Camera-type eye (tissue), 1 donor: ENCODE measurements around the genes KRTAP10-10 and KRTAP12-1.

GRCh38 chr21:43984938-43985918, 26.9 kb upstream of the TRAPPC10 start:
- RAMPAGE, long total RNA, result no peak

GRCh38 chr21:44077177-44078340, 29.6 kb upstream of the PWP2 start:
- RAMPAGE, long total RNA, result no peak

- RAMPAGE, long total RNA, result no peak
Observed at GRCh38 chr21:44174971-44175550, 41.6 kb downstream of the GATD3 start.

DNA sequence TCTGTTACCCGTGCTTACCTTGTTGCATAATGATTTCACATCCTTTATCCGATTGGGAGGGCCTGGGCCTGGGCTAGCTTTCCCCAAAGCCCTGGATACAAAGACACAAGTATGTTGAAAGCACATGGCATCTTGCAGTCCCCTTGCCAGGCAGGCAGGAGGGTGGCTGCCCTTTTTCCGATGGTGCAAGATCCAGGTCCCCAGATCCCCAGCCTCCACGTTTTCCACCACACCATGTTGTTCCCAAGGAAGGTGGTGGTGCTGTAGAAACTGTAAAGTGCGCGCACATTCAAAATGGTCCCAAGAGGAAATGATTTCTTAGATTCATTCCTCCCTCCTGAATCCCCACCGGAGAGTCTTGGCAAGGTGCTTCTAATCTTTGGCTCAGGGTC, 706 bp downstream of the TRPM2 start:
- RAMPAGE, long total RNA, result no peak

GRCh38 chr21:44358707-44359261, 5.4 kb downstream of the TRPM2 start:
- RAMPAGE, long total RNA, result no peak

DNA sequence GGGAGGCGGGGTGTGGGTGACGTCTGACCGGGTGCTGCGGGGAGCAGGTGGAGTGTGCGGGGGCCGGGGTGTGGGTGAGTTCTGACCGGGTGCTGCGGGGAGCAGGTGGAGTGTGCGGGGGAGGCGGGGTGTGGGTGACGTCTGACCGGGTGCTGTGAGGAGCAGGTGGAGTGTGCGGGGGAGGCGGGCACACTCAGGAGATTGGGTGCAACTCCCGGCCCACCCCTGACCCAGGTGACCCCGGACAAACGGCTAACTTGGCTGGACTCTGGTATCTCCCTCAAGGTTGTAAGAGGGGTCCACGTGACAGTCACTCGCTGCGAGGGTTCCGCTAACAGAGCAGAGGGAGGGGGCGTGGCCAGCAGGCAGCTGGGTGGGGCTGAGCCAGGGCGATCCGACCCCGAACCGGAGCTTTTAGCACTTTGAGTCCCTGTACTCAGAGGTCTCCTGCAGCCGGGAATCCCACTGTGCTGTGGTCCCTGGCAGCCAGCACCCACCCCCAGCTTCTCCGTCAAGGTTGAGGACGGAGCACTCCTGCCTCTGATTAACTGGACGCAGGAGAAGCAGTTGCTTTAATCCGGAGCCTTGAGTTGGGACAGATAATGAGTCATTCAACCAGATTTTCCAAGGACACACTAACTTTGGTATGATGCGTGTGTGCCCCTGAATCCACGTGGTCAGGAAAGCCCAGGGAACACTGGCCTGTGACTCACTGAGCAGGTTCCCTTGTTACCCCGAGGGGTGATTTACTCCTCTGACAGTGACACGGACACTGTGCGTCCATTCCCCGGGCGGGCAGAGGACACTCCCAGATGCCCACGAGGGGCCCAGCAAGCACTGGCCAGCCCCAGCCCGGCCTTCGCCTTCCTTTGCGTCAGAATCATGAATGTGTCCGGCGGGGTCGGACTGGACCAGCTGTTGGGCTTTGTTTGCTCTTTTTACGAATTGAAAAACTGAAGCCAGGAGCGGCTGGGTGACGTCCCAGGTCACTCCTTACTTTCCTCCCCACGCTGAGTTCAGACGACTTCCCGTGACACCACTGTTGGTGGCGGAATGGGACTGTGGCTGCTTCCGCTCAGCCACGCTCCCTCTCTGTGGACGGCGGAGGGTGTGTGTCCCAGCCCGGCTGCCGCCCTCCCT, 16.8 kb downstream of the TRPM2 start:
- RAMPAGE, long total RNA, result no peak

- RAMPAGE, long total RNA, result no peak
Observed at GRCh38 chr21:44428221-44428530, 27.1 kb upstream of the LRRC3 start.

DNA sequence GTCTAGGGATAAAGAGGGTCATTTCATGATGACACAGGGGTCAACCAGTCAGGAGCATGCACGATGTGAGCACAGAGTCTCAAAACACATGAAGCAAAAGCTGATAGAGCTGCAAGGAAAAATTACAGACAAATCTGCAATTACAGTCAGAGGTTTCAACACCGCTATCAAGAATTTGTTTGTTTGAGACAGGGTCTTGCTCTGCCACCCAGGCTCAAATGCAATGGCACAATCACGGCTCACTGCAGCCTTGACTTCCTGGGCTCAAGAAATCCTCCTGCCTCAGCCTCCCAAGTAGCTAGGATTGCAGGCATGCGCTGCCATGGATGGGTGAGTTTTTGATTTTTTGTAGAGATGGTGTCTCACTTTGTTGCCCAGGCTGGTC, 3.4 kb upstream of the LRRC3 start:
- RAMPAGE, long total RNA, result no peak

- RAMPAGE, long total RNA, result no peak
Observed at GRCh38 chr21:44456288-44456596, 932 bp downstream of the LRRC3 start.

- RAMPAGE, long total RNA, result no peak
Observed at GRCh38 chr21:44482596-44483159, 27.4 kb downstream of the LRRC3 start.

GRCh38 chr21:44598037-44598664, 2.2 kb upstream of the KRTAP10-7 start:
- RAMPAGE, long total RNA, result no peak

GRCh38 chr21:44637062-44637407, at the start of gene KRTAP10-10:
KRTAP10-10 (plus strand) TSS chr21:44637356.
- RAMPAGE, long total RNA, result no peak

- RAMPAGE, long total RNA, result no peak
Observed at GRCh38 chr21:44681920-44682457, at the start of gene KRTAP12-1. KRTAP12-1 (minus strand) TSS chr21:44682163.

- RAMPAGE, long total RNA, result no peak
Observed at GRCh38 chr21:44850089-44850828, 23.2 kb downstream of the PTTG1IP start.

- RAMPAGE, long total RNA, result no peak
Observed at GRCh38 chr21:44871479-44871867, 2.0 kb downstream of the PTTG1IP start.

DNA sequence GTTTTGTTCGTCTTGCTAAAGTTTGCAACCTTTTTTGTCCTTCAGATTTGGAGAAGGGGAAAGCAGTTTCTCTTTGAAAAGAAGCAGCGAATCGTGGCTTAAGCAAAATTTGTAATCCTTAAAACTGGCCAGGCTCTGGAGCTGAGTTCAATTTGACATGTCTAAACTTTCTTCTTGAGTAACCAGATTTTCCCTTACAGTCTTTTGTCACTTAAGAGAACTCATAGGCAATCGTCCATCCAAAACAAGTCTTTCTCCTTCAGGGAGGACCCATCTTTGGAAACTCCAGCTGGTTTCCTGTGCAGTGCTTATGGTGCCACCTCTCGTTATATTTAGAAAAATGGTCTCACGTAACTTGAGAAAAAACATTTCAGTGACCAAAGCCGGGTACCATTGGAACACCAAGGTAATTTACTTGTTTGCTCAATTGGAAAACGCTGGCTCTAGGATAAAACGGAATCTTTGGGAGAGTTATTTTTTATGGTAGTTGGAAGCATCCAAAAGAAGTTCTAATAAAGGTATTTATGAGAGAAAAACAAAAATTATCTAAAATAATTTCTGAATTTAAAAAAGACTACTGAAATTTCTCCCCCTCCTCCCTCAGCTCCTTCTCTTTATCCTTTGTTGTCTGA, 1.9 kb upstream of the PTTG1IP start:
- RAMPAGE, long total RNA, result no peak

DNA sequence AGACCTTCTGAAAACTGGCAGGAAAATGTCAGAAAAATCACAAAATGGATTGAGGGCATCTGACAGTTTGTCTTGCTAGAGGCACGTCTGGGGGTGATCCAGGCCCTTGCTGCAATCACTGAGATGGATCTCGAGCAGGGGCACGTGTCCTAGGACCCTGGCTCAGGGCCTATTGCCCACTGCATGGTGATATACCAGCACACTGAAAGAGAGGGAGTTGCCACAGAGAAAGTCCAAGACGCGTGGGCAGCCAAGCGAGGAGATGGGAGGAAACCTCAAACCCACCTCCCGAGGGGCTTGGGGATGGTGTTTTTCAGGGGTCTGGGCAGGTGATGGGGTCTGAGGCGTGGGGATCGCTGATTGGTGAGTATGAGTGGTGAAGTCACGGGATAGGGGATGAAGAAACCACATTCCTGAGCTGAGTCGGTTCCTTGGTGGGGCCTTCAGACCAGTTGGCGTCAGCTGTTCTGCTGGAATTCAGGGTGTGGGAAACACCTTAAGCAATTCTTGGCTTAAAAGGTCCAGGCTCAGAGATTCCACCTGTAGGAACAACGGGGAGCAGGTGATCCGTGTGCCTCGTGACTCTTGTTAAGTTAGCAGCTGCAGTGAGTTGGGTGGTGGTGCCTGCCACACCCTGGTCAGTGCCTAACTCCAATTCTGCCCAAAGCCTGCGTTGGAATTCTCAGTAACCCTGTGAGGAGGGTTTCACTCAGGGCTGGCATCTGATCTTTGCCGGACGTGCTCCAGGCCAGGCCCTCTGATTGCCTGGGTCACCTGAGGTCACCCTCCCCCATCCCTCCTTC, 8.8 kb upstream of the PTTG1IP start:
- RAMPAGE, long total RNA, result no peak

- RAMPAGE, long total RNA, result no peak
Observed at GRCh38 chr21:44894042-44894497, 20.6 kb upstream of the PTTG1IP start.

DNA sequence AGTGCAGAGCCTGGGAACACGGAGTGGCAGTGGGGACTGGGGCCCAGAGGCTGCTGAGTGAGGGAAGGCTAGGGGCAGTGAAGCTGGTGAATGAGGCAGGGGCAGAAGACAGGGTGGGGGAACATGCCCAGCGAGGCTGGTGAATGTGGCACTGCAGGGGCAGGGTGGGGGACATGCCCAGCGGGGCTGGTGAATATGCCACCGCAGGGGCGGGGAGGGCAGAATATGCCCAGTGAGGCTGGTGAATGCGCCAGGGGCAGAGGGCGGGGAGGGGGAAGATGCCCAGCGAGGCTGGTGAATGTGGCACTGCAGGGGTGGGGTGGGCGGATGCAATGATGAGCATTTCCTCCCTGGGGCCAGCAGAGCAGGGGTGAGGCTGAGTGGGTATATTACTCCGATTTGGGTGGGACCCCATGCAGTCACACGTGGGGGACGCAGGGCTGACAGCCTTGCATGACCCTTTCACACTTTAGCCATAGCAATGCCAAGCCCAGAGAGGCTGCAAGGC, 9.4 kb upstream of the SLX9 start:
- RAMPAGE, long total RNA, result no peak

DNA sequence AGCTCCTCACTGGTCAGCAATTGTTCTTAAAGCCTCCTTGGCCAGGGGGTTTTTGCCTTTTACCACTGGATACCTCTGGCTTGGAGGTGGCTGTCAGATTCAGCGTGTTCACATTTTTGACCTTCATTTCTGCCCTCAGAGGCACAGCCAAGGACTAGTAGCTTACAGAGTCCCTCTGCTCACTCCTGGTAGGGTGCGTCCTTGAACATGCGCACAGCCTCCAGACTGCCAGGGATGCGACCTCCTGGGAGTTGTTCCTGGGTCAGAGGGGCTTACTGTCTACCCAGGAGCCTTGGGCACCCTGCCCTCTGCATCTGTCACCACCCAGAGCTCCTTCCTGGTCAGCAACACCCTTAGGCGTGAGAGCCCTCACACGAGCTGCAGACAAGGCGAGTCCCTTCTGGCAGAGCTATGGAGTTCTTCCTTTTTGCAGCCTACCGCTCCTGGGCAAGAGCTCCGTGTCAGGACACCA, 1.7 kb downstream of the SLX9 start:
- RAMPAGE, long total RNA, result no peak